ENCODE measurements around a stretch of chr17.

GRCh38 chr17:82542377-82543408, 23.2 kb downstream of the FOXK2 start:
- PRO-cap, result no peak

- PRO-cap, result no peak
Observed at GRCh38 chr17:82571459-82572190, 52.1 kb downstream of the FOXK2 start.

DNA sequence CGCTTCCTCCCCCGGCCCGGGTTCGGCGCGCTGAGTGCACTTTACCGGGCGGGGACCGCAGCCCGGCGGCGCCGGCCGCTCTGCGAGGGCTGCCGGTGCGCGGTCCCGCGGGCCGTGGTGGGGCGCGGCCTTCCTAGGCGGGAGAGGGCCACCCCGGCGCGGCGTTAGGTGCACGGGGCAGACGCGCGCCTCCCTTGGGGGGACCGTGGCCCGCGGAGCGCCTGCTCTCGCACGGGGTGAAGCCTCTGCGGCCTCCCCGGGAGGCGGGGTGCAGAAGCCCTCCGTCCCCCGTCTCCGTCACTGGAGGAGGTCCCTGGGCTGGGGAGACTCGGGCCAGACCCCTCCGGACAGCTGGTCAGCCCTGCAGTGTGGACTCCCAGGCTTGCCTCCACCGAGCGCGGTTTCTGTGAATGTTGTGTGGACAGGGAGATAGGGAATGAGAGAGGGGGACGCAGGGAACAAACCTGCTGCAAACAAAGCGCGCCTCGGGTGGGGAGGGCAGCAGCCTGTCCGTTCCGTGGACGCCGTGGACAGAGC, 604 bp downstream of the TBCD start:
- PRO-cap, result no peak

DNA sequence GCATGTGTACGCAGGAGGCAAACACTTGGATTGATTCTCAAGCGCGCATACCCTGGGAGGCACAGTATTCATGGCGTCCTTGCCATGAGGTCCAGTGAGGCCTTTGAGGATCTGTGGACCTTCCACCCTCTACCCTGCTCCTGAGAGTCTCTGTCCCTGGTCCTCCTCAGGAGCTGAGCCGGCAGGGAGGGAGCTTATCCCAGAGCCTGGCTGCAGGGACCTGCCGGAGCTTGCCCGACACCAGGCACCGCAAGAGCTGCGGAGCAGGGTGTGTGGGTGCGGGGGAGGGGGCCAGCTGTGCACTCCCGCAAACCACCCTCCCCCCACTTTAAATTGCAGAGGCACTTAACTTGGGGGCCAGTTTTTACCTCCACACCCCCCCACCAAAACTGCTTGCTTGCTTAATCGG, 563 bp upstream of the ZNF750 start:
- PRO-cap, result no peak

- PRO-cap, result no peak
Observed at GRCh38 chr17:82882414-82883598, 43.0 kb upstream of the ZNF750 start.

DNA sequence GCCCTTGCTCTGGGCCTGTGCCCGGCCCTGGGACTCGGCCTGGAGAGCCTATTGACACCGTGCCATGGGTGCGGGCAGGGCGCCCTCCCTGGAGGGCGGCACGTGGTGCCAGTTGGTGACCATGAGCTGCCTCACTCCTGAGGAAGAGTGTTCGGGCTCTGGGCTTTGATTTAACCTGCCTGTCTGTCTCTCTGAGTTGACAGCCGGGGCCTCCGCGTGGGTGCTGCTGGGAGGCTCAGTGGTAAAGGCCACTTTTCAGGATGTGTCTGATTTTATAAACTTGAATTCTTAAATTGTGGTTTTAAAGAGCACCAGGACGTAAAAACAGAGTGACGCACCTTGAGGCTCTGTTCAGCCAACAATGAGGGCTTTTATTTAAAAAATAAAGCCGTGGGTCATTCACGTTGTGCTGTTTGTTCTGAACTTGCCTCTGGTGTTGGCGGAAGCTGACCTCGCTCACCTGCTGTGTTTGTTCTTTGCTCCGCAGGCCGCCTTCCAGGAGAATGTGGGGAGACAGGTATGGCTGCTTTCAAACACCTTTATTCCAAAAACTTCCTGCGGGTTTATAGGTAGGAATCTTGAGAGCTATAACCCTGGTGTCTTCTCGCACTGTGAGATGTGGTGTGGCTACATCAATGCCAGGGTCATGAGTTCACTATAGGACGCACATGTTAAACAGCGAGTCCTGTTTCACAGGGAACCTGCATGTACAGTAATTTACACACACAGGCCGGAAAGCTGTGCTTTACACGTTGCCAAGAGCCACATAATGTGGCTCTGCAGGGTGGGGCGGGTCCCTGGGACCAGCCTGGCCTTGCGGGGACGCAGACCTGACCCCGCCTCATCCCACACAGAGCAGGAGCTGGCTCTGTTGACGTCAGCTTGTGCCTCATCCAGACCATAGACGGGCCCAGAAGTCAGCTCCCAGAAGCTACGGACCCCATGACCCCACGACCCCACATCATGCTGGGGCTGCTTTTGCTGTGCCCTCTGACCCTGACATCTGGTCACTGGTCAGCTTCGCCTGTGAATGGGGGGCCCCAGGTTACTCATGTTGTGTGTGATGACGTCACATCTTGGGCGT, 49.7 kb upstream of the ZNF750 start:
- PRO-cap, result no peak

GRCh38 chr17:82890265-82890847, 50.5 kb upstream of the ZNF750 start:
- PRO-cap, result no peak

- PRO-cap, result no peak
Observed at GRCh38 chr17:83074984-83075824, 4.2 kb upstream of the METRNL start.

- PRO-cap, result no peak
Observed at GRCh38 chr17:83081106-83081677, 1.8 kb downstream of the METRNL start.

- PRO-cap, result no peak
Observed at GRCh38 chr17:83093745-83093973, 14.2 kb downstream of the METRNL start.

DNA sequence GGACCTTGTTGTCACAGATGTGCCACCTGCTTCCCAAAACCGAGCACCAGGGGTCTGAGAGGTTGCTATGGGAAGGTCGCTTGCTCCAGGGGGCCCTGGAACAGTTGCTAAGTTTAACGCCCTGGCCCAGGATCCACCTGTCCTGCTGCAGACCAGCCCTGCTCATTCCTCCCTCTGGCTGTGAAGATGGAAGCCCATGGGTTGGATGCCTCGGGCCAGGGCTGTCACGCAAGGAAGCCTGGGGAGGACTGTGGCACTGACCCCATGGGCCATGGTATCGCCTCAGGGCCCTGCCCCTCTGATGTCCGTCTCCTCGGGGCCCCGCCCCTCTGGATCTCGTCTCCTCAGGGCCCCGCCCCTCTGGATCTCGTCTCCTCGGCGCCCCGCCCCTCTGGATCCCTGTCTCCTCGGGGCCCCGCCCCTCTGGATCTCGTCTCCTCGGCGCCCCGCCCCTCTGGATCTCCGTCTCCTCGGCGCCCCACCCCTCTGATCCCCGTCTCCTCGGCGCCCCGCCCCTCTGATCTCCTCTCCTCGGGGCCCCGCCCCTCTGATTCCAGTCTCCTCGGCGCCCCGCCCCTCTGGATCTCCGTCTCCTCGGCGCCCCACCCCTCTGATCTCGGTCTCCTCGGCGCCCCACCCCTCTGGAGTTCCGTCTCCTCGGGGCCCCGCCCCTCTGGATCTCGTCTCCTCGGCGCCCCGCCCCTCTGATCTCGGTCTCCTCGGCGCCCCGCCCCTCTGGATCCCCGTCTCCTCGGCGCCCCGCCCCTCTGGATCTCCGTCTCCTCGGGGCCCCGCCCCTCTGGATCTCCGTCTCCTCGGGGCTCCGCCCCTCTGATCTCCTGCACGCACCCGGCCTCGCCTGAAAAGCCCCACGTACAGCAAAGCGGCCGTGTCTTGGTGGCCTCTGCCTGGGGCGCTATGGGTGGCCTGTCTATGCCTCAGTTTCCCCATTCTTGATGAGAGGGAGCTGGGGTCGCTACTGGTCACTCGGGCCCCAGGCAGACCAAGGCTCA, 24.0 kb downstream of the METRNL start:
- PRO-cap, result bidirectional peak, plus-strand start at position 523 of the sequence, minus-strand start at position 250 of the sequence; bidirectional peak, plus-strand start at position 862 of the sequence, minus-strand start at position 809 of the sequence

DNA sequence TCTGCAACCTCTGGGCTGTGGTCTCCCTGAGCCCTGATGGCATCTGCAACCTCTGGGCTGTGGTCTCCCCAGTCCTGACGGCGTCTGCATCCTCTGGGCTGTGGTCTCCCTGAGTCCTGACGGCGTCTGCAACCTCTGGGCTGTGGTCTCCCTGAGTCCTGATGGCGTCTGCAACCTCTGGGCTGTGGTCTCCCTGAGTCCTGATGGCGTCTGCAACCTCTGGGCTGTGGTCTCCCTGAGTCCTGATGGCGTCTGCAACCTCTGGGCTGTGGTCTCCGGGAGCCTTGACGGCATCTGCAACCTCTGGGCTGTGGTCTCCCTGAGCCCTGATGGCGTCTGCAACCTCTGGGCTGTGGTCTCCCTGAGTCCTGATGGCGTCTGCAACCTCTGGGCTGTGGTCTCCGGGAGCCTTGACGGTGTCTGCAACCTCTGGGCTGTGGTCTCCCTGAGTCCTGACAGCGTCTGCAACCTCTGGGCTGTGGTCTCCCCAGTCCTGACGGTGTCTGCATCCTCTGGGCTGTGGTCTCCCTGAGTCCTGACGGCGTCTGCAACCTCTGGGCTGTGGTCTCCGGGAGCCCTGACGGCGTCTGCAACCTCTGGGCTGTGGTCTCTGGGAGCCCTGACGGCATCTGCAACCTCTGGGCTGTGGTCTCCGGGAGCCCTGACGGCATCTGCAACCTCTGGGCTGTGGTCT, 45.3 kb downstream of the METRNL start:
- PRO-cap, result no peak

GRCh38 chr17:83192251-83192872, 113.0 kb downstream of the METRNL start:
- PRO-cap, result bidirectional peak, plus-strand start at chr17:83192482, minus-strand start at chr17:83192371

DNA sequence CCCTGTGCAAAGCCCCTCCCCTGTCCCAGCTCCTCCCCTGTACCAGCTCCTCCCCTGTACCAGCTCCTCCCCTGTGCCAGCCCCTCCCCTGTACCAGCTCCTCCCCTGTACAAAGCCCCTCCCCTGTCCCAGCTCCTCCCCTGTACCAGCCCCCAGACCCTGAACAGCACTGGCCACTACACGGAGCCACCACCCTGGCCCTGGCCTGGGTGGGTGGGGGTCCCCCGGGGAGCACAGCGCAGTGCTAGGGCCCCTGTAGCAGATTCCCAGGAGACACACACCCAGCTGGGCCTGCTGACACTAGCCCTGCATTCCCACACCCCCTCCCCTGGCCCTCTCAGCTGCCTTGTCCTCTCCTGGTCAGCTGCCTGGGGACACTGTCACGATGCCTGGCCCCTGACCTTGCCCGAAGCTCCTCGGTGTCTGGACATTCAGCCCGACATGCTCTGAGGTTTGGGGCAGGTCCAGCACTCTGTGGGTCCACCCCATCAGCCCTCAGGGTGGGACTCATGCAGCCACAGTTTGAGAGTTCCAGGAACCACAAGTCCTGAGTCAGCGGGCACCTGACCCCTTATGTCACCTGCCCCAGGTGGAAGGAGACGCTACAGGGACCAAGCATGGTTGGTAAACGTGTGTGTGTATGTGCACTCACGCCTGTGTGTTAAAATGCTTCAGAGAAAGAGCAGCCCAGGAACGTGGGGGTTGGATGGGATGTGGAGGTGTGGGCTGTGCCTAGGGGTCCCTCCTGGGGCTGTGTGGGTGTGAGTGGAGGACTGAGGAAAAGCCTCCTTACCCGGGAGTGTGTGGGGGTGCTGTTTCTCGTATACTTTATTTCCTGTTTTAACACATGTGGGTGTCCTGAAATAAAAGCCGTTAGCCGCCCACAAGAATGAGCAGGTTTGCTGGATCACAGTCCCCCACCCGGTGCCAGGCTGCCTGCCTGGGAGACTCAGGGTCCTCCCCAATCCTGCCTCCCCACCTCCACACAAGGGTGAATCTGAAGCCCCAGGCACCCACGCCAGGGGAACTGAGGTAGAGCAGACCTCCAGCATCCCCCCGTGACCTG, 114.3 kb downstream of the METRNL start:
- PRO-cap, result no peak